Measurements from ENCODE around the gene CD24.

- PRO-cap, result no peak
CAGE:
- cytosol, long polyA plus RNA, result no peak
- long polyA plus RNA, result no peak
- nucleus, long polyA plus RNA, result no peak
Observed at GRCh38 chr6:106163778-106164989, 78.0 kb downstream of the PRDM1 start.

GRCh38 chr6:106519369-106520636 lies 109.5 kb downstream of the RTN4IP1 start:
- PRO-cap, result no peak
CAGE:
- cytosol, long polyA plus RNA, result no peak
- long polyA plus RNA, result no peak
- nucleus, long polyA plus RNA, result no peak

GRCh38 chr6:106522318-106523109 lies 106.8 kb downstream of the RTN4IP1 start:
- PRO-cap, result no peak
CAGE:
- cytosol, long polyA plus RNA, result no peak
- long polyA plus RNA, result no peak
- nucleus, long polyA plus RNA, result no peak

DNA sequence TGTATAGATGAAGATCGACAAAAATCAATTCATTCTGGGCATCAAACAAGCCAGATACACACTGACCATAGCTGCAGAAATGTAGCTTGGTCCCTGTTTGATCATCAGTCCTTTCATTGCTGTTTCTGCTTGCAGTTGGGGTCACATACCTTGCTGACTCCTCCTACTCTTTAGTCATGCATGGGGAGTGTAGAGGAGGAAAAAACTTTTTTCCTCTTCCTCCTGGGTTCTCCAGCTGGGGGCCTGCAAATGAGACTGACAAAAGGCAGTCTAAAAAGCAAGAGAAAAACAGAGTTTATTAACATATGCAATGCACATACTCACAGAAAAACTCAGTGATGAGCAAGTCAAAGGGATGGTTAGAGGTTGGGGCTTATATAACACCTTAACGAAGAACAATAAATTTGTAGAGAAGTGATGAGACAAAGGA lies 105.8 kb downstream of the QRSL1 start:
- PRO-cap, result no peak
CAGE:
- cytosol, long polyA plus RNA, result no peak
- long polyA plus RNA, result no peak
- nucleus, long polyA plus RNA, result no peak

DNA sequence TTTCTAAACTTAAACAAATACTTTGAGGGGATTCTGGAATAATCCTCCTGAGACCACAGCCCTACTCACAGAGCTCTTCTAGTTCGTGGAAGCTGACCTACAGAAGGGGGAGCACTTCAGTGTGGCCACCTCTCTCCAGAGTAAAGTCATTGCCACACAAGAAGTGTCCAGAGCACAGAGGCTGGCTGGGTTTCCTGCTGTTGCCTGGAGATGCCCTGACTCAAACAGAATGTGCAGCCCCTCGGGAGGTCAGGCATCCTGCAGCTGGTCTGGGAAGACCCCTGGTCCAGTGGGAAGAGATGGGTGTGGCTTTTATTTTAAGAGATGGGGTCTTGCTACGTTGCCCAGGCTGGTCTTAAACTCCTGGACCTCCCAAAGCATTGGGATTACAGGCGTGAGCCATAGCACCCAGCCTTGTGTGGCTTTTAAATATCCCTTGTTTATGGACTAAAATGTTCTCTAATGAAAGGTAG lies 111.0 kb downstream of the QRSL1 start:
- PRO-cap, result no peak
CAGE:
- cytosol, long polyA plus RNA, result no peak
- long polyA plus RNA, result no peak
- nucleus, long polyA plus RNA, result no peak

- PRO-cap, result no peak
CAGE:
- cytosol, long polyA plus RNA, result no peak
- long polyA plus RNA, result no peak
- nucleus, long polyA plus RNA, result no peak
Observed at GRCh38 chr6:106786851-106787607, 157.7 kb downstream of the QRSL1 start.

DNA sequence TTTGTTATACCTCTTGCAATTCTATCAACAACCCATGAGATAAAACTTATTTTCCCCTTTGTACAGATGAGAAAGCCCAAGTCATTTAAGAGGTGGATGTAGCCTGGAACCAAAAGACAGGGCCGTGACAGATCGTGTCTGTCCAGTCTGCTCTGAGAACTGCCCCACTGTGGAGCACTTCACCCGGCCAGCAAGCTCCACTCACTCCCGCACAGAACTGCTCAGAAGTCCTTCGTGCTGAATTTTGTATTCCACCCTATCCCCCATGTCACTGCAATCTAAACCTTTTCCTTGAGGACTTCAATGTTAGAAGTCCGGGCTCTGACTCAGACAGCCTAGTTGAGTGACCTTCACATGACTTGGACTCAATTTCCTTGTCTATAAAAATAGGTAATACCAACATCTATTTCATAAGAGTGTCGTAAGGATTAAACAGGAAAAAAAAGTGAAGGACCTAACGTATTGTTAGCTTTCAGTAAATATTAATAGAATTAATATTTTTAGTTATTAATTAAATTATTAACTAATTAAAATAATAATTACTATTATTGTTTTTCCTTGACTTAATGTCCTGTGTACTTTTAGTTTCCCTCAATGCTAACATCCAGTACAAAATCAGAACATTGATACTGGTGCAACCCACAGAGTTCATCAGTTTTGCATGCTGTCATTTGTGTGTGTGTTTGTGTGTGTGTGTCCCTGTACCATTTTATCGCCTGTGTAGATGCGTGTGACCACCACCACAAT lies 161.6 kb downstream of the QRSL1 start:
- PRO-cap, result no peak
CAGE:
- cytosol, long polyA plus RNA, result no peak
- long polyA plus RNA, result no peak
- nucleus, long polyA plus RNA, result no peak

- PRO-cap, result no peak
CAGE:
- cytosol, long polyA plus RNA, result no peak
- long polyA plus RNA, result no peak
- nucleus, long polyA plus RNA, result no peak
Observed at GRCh38 chr6:106888091-106888848, 86.3 kb downstream of the CD24 start.

- PRO-cap, result no peak
CAGE:
- cytosol, long polyA plus RNA, result no peak
- long polyA plus RNA, result no peak
- nucleus, long polyA plus RNA, result no peak
Observed at GRCh38 chr6:106973617-106974343, 749 bp downstream of the CD24 start.

DNA sequence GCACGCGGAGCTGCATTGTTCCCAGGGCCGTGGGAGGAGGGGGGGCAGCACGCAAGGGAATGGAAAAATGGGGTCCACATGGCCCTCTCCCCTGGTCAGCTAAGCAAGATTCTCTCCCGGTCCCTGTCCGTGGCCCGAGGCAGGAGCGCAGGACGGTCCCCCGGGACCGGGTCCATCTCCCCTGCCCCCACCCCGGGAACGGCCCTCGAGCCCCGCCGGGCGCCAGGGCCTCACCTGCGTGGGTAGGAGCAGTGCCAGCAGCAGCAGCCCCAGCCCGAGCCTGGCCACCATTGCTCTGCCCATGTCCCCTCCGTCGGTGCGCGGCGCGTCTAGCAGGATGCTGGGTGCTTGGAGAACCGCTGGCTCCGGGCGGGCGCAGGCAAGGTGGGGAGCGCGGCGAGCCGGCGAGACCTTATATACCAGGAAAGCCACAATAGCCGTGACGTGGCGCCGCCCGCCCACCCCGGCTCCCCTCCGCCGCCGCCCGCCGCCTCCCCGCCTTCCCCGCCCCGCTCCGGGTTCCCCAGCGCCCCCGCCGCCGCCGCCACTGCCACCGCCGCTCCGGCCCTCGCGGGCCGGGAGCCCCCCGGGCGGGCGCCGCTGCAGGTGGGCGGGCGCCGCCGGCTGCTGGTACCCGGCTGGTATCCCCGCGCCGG lies at the start of gene CD24:
TSS of gene CD24 (minus strand) at position 386 of the 656 bp plus-strand sequence.
- PRO-cap, result no peak
CAGE:
- cytosol, long polyA plus RNA, result no peak
- long polyA plus RNA, result no peak
- nucleus, long polyA plus RNA, result no peak

DNA sequence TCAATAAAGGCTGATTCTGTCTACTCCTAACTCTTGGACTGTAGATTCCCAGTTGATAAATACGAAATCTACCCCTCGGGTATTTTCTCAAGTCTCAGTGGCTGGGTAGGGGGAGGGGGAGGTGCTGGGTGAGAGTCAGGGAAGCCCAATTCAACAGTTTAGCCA lies 703 bp upstream of the BEND3 start:
- PRO-cap, result no peak
CAGE:
- cytosol, long polyA plus RNA, result no peak
- long polyA plus RNA, result no peak
- nucleus, long polyA plus RNA, result no peak

GRCh38 chr6:107488625-107489318 lies 1.1 kb upstream of the SOBP start:
- PRO-cap, result no peak
CAGE:
- cytosol, long polyA plus RNA, result no peak
- long polyA plus RNA, result no peak
- nucleus, long polyA plus RNA, result no peak

- PRO-cap, result no peak
CAGE:
- cytosol, long polyA plus RNA, result no peak
- long polyA plus RNA, result no peak
- nucleus, long polyA plus RNA, result no peak
Observed at GRCh38 chr6:107540638-107541046, 50.7 kb downstream of the SOBP start.

DNA sequence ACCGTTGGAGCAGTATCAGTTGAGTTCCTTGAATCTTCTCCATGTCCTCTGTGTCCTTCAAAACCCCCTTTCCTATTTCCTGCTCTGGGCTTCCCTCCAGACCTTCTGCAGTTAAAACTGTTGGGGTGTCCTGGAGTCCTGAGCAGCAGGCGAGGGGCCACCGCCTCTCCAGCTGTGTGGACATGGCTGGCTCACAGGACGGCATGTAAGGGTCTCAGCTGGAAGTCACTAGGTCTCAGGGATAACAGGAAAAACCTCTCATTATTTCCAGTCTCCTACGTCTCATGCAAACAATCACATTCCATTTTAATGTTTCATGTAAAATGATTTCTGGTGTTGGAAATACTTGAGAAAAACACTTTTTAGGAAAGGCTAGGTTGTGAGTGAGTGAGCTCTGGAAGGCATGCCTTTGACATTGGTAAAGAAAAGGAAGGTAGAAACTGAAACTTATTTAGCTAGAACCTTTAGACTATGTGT lies 158.7 kb downstream of the SCML4 start:
- PRO-cap, result no peak
CAGE:
- cytosol, long polyA plus RNA, result no peak
- long polyA plus RNA, result no peak
- nucleus, long polyA plus RNA, result no peak

DNA sequence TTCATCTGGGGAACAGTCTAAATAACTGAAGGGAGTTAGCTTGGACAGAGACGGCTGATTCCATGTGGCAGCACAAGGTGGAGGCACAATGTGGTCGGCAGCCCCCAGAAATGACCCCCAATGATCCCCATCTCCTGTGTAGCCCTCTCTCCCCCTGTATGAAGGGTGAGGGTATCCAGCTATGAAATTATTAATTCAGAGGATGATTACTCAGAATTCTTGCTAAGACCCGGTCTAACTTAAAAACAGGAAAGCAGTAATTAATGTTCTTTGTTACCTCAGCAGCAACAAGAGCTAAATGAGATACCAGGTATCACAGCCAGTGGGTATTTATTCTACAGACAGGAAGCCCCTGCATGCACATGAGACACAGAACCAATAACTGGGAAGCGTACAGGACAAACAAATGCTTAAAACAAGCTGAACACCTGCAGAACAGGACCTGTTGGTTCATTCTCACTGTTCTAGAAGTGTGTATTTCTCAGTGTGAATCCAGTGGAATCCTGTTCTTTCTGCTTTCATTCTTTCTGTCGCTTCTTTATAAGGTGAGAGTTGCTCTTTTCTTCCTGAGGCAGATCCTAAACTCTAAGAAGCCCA lies 31.0 kb downstream of the SCML4 start:
- PRO-cap, result no peak
CAGE:
- cytosol, long polyA plus RNA, result no peak
- long polyA plus RNA, result no peak
- nucleus, long polyA plus RNA, result no peak

DNA sequence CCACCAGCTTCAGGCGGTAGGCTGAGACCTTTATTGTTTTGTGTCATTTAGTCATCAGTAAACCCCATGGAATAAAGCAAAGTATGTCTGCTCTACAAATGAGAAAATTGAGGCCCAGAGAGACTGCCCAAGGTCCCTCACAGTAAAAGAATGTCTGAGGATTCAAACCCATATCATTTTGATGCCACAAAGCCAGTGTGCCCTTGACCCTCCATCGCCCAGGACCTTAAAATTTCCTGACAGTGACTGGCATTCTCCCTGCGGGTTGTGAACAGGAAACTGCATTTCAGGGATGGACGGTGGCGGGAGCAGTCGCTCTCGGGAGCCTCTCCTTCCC lies 1.2 kb upstream of the SEC63 start:
- PRO-cap, result no peak
CAGE:
- cytosol, long polyA plus RNA, result no peak
- long polyA plus RNA, result no peak
- nucleus, long polyA plus RNA, result no peak

- PRO-cap, result no peak
CAGE:
- cytosol, long polyA plus RNA, result no peak
- long polyA plus RNA, result no peak
- nucleus, long polyA plus RNA, result no peak
Observed at GRCh38 chr6:108117705-108118258, 43.2 kb upstream of the OSTM1 start.

DNA sequence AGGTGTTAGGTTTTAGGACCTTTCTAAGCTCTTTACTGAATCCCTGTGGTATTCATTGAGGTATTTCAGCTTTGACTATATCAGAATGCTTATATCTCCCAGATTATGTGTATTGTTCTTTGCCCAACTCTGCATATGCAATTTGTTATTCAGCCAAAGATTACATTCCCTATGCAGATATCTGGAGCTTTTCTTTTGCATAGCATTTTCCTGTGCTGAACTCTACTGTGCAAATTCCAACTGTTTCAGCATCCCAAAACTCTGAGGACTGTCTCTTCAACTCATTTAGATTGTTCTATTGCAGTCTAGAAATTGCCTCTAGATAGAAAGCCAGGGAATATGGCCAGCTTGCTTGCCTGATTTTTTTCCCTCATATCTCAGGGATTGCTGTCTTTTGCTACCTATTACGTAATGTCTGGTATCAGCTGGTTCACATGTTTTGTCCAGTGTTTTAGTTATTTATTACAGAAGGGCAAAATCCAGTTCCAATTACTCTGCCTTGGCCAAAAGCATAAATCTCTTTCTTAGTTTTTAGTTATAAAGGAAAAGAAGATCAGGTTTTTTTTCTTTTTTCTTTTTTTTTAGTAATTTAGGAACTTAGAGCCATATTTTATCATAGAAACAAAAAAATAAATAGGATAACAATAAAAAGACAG lies 113.5 kb downstream of the AFG1L start:
- PRO-cap, result no peak
CAGE:
- cytosol, long polyA plus RNA, result no peak
- long polyA plus RNA, result no peak
- nucleus, long polyA plus RNA, result no peak

- PRO-cap, result no peak
CAGE:
- cytosol, long polyA plus RNA, result no peak
- long polyA plus RNA, result no peak
- nucleus, long polyA plus RNA, result no peak
Observed at GRCh38 chr6:108565863-108566531, 5.3 kb downstream of the FOXO3 start.

- PRO-cap, result no peak
CAGE:
- cytosol, long polyA plus RNA, result no peak
- long polyA plus RNA, result no peak
- nucleus, long polyA plus RNA, result no peak
Observed at GRCh38 chr6:108606036-108606259, 45.2 kb downstream of the FOXO3 start.